Measurements from ENCODE around the genes RNF165 and IER3IP1.

- PRO-cap = no peak
Measured at GRCh38 chr18:45838443-45839233, 13.2 kb downstream of the SIGLEC15 start.

- PRO-cap = no peak
Measured at GRCh38 chr18:46070240-46070552, 1.9 kb downstream of the PSTPIP2 start.

DNA sequence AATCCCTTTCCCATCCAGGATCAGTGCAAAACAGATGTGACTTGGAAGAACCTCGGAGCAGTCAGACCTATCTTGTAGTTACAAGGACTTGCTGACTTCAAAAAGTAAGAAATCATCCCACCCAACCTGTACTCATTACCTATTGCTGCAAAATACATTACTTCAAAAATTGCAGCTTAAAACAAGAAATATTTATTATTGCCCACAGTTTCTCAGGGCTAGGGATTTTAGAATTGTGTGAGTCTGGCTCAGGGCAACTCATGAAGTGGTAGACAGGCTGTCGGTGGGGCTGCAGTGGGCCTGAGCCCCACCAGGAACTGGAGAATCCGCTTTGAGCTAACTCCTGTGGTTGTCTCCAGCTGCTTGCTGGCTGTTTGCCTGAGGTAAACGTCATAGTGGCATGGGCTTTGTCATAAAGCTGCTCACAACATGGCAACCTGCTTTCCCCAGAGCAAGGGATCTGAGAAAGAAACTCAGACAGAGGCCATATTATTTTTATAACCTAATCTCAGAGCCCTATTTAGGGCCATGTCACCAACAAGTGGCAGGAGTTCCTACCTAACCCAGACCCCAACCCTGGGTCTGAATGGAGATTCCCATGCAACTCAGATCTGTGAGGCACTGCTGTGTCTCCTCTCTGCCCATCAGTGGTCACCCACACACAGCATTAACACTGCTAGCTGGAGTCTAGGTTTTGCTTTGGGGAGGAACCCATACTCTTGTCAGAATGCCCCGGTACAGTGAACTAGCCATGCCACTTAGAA, 5.5 kb upstream of the PSTPIP2 start:
- PRO-cap = no peak

DNA sequence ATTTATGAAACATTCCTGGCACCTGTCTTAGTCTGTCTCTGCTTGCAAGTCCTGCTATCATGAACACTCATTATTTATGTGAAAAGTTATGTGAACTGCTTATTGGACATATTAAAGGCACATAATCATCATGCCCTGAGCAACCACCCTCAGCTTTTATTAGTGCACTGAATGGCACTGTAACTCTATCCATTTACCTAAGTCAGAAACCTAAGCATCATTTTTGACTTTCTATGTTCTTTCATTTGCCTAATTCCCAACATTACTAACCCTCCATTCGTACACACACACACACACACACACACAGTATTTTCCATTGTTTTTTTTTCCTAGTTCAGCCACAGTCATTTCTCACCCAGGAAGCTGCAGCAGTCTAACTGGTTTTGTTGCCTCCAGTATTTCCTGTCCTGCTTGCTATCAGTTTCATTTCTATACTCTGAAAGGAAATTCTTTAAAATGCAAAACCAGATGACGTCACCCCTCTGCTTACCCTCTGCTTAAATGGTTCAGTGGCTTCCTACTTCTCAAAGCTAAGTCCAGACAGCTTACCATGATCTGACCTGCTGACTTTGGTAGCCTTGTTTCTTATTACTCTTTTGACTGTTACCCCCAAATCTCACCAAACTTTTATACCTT, 76.5 kb downstream of the C18orf25 start:
- PRO-cap = bidirectional peak, plus-strand start at position 527 of the sequence, minus-strand start at position 375 of the sequence

DNA sequence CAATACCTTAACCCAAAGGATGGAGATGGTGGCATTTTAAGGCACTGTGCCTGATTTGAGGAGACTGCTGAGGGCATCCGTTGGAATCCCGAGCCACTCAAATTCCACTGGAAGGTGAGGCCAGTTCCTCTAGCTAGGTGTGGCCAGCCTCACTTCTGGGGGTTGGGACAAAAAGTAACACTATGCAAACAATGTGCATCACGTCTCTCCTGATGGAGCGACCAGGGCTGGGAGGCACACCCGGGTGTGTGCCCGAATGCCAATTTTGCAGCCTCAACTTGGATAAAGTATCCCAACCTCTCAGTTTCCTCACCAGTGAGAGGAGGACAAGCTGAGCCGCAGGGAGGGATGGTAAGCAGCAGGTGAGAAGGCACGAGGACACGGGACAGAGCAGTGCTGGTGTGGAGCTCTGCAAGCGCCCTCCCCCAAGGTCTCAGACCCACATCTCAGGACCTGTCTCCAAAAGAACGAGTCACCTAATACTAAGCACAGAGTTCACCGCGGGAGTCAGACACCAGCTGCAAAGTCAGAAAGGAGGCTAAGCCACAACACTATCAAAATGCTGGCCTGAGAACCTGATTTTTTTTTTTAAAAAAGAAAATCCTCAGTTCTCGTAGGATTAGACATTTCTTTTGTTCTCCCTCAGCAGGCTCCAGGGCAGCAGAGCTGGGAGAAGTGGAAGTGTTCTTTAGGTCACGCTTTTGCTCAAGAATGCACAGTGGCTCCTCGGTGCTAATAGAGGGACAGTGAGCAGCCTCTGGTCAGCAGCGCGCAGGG, 11.3 kb upstream of the RNF165 start:
- PRO-cap = no peak

- PRO-cap = bidirectional peak, plus-strand start at chr18:46334068, minus-strand start at chr18:46333809
Measured at GRCh38 chr18:46333345-46334399, at the start of gene RNF165. RNF165 (plus strand) TSS chr18:46334018.

DNA sequence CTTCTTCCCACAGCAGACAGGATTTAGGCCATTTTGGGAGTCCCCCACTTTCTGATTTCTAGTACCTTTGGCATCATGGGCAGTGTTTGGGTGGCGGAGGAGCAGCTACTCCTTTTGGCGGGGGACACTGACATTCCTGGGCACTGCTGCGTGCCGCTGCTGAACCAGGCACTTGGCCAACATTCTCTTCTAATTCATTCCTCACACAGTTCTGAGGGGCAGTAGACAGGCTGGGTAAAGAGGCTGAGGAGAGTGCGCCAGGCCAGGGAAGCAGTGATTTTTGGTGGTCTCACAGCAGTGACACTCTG, 53.0 kb downstream of the RNF165 start:
- PRO-cap = no peak

GRCh38 chr18:46466104-46466779, 132.4 kb downstream of the RNF165 start:
- PRO-cap = no peak

GRCh38 chr18:46768430-46769023, 11.7 kb upstream of the ST8SIA5 start:
- PRO-cap = no peak

DNA sequence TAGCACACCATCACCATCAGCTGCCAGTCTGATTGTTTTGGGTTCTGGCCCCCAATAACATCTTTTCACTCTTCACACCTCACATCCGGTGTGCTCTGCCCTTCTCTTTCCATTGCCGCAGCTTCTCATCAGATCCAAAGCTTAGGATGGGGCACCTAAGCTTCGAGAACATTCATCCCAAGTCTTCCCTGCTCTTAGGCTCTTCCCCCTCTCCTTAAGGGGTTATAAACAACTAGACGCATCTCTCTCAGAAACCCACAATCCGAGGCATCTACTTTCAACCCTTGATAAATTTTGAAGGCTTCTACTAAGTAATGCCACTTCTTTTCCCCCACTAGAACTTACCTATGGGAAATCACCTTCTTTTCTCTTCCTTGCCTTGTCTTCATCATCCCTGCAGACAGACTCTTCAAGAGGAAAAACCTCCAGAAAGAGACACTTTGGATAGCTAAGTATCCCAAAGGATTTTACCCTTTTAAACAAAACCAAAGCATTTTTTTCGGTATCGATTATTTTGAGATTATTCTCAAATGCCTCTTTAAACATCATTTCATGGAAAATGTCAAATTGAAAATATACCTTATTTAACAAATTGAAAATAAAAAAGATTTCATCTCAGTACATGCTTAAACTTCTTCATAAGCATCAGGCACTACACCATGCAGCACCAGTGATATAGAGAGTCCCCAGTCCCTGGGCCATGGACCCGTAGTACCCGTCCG, 48.5 kb downstream of the HDHD2 start:
- PRO-cap = no peak

- PRO-cap = no peak
Measured at GRCh38 chr18:47151959-47152372, 1.7 kb upstream of the HDHD2 start.

DNA sequence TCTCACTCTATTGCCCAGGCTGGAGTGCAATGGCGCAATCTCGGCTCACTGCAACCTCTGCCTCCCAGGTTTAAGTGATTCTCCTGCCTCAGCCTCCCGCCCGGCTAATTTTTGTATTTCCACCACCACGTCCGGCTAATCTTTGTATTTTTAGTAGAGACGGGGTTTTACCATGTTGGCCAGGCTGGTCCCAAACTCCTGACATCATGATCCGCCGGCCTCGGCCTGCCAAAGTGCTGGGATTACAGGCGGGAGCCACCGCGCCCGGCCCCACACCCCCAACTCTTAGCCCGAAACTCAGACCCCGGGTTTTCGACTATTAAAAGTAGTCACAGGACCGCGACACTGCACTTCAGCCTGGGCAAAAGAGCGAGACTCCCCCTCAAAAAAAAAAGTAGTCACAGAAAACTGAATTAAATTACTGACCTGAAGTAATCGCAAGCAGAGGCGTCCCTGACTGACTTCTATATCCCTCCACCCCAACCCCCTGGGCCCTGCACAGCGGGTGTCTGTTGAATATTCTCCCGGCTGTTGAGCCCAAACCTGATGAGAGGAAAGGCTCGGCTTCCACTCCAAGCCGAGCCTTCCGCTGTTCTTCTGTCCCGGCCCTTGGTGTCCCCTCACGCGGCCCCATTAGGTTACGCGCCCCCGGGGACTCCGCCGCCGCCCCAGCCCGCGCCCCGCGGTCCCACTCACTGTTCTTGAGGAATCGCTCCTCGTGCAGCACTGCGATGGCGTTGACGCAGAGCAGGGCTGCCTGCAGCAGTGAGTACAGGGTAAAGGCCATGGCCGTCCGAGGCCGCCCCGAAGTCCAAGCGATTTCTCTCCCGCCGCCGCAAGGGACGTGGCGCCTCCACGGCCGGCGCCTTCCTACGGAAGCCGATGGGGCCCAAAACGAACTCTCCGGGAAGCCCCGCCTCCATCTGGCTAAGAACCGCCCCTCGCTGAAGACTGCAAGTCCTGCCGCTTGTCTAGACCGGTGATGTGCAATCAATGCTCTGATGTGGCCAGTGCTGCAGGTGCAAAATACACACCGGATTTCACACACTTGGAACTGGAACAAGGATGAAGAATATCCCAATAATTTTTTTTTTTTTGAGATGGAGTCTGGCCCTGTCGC, at the start of gene IER3IP1:
IER3IP1 (minus strand) TSS at position 874 of the 1,120 bp plus-strand sequence.
- PRO-cap = bidirectional peak, plus-strand start at position 930 of the sequence, minus-strand start at position 826 of the sequence

- PRO-cap = no peak
Measured at GRCh38 chr18:47423080-47423502, 171.6 kb upstream of the SKOR2 start.

- PRO-cap = no peak
Measured at GRCh38 chr18:47749061-47749525, 181.4 kb downstream of the SMAD2 start.

- PRO-cap = no peak
Measured at GRCh38 chr18:48004417-48005145, 74.1 kb upstream of the SMAD2 start.

DNA sequence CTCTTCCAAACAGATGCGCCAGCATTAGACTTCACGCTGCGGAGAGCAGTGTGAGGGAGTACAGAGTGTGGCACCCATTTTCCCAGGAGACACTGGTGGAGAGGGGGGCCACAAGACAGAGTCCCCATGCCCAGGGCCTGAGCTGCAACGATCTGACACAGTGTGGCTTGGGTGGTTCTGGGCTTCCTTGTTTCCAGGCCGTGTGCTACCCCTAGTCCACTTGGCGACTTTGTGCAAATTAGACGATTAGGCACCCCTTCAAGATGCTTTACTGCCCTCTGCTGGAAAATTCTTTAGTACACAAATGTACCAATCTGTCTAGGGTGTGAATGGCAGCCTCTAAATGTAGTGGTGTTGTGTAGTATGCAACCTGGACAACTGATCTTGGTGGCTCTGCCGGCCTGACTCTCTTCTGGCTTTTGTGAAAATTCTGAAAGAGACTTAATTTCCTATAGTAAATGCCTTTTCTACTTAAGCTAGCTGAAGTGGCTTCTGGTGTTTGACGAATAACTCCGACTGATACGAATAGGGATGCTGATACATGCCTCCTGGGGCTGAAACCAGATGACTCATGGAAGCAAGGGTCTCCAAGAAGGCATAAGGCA, 92.2 kb upstream of the SMAD2 start:
- PRO-cap = no peak

GRCh38 chr18:48455570-48456768, 46.8 kb upstream of the ZBTB7C start:
- PRO-cap = no peak

GRCh38 chr18:48470311-48470929, 61.2 kb upstream of the ZBTB7C start:
- PRO-cap = no peak

DNA sequence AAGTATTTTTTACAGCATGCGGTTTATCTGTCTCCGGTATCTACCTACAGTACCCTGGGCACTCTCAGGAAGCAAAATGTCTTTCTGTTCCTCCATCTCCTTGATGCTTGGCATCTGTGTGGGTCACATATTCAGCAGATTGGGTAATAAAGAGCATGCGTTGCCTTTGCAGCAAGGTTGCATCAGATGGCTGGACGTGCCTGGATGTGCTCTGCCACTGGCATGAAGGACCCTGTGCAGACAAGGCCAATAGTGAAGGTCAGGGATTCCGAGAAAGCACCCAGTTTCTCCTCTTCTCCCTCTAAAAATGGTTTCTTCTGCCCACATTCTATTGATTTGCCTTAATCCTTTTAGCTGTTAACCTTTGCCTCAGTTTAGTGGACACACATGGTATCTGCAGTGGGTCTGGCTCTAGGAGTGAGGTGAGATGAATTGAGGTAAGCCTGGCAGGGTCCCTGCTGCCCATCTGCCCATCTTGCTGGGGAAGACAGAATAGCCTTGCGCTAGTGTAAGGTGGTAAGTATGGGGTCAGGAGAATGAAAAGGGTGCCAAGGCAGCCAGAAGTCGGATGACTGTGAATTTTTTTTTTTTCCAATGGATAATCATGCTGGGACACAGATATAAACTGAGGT, 9.7 kb downstream of the CTIF start:
- PRO-cap = no peak

- PRO-cap = no peak
Measured at GRCh38 chr18:48734897-48735592, 196.2 kb downstream of the CTIF start.